Fibroblast of the aortic adventitia (primary cell): ENCODE data around the genes OR1D2 and EMC6.

GRCh38 chr17:2393932-2394550 is 6.8 kb downstream of the MNT start:
- CAGE, long polyA plus RNA: no peak

DNA sequence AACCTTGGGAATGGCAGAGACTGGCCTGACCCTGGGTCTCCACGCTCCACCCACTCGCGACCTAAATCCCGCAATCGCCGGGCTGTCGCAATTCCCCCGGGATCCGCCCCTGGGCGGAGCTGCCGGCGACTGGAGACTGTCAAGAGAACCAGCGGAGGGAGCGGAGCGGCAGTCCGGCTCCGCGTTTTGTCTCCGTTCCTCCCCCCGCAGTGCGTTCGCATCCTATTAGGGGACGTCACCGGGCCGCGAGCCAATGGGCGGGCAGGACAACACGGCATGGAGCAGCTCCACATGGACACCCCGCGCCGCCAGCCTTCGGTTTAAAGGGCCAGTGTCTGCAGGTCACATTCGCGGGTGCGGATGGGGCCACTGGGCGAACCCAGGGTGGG is 593 bp upstream of the MNT start:
- CAGE, long polyA plus RNA: no peak

- CAGE, long polyA plus RNA: no peak
Observed at GRCh38 chr17:2490933-2491583, 20.6 kb downstream of the METTL16 start.

DNA sequence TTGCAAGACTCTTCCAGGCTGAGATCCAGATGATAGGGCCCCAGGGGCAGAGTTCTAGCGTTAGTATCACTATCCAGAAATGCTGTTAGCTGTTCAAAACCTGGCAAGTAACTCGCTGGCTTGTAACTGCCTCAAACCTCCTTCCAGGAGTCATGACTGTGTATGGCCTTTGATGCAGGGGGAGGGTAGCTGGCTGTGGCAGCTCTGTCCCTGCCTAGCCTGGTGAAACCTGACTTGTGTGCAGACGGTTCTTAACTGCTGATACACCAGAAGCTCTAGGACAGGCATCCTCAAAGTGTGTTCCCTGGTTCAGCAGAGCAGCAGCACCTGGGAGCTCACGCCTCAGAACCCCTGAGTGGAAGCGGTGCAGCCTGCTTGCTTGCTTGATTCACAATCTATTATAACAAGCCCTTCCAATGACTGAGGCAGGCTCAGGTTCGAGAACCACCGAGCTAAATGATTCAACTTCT is 24.7 kb downstream of the CLUH start:
- CAGE, long polyA plus RNA: no peak

- CAGE, long polyA plus RNA: no peak
Observed at GRCh38 chr17:2693769-2694769, 17.5 kb downstream of the CLUH start.

- CAGE, long polyA plus RNA: no peak
Observed at GRCh38 chr17:2706931-2707614, 4.5 kb downstream of the CLUH start.

GRCh38 chr17:2707615-2708160 is 3.9 kb downstream of the CLUH start:
- CAGE, long polyA plus RNA: no peak

DNA sequence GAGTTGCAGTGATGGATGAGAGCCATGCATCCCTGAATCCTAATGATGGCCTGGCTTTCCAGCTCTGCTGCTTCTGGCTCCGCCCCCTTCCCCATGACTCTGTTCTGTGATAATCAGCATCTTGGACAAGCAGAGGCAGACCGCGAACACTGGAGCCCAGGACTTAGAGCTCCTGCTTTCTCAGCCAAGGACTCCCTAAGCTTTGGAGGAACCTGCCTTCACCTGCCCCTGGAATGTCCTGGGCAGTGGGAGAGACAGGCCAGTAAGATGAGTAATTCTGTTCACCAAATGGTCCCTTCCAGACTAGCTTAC is 12.5 kb downstream of the CCDC92B start:
- CAGE, long polyA plus RNA: no peak

- CAGE, long polyA plus RNA: no peak
Observed at GRCh38 chr17:2777399-2777836, 18.8 kb upstream of the RAP1GAP2 start.

- CAGE, long polyA plus RNA: no peak
Observed at GRCh38 chr17:2851927-2852670, 55.9 kb downstream of the RAP1GAP2 start.

DNA sequence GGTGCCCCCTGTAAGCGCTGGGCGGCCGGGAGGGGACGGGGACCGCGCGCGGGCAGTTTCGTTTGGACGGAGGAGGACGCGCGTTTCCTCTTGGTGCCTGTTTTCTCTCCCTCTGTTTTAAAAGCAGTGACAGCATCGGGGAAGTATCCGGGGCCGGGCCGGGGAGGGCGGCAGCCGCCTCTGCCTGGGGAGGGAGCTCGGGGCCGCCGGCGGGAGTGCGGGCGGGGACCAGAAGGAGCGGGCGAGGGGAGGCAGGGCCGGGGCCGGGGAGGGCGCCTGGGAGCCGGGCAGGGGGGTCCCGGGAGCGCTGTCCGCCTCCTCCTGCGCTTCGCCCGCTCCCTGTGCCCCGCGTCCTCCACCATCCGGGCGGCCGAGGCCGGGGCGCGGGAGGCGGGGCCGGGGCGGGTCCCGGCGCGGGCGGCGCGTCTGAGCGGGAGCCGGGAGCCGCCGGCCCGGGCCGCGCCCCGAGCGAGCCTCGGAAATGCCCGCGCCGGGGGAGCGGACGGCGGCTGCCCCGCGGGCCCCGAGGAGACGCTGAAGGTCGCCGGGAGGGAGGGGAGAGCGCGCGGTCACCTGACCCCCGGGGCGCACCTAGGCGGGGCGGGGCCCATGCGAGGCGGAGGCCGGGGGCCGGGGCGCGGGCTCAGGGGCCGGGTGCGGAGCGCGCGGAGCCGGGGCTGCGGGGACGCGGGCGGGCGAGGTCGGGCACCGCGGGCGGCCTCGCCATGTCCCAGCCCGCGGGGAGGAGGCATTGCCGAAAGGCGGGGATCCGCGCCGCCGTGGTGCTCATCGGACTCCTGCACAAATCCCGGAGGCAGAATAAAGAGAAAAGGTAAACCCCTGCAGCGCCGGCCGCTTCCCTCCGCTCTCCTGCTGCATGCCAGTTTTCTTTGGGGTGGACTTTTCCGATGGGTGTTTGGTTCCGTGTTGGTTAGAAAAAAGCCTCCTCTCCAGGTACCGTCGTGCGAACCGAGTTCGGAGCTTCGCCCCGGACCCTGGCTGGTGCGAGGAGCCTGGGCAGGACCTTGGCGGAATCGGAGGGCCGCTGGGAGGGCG is 57.4 kb downstream of the RAP1GAP2 start:
- CAGE, long polyA plus RNA: no peak

- CAGE, long polyA plus RNA: no peak
Observed at GRCh38 chr17:2940184-2940700, 123.2 kb downstream of the OR1D5 start.

- CAGE, long polyA plus RNA: no peak
Observed at GRCh38 chr17:3004832-3005627, 58.4 kb downstream of the OR1D5 start.

DNA sequence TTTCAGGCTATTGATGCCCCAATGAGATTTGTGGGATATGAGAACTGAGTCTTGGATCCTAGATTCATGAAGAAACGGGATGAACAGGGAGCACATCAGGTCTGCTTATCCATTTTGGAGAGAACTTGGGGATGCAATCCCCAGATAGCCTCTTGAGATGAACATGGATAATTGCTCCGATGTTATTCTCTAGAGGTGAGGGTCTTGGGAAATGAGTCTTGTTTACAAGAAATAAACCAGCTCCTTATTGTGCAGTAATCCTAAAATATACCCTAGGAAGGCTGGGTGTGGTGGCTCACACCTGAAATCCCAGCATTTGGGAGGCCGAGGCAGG is at the start of gene OR1D2:
Gene OR1D2 (minus strand): TSS at position 116 of the 334 bp plus-strand sequence.
- CAGE, long polyA plus RNA: no peak

DNA sequence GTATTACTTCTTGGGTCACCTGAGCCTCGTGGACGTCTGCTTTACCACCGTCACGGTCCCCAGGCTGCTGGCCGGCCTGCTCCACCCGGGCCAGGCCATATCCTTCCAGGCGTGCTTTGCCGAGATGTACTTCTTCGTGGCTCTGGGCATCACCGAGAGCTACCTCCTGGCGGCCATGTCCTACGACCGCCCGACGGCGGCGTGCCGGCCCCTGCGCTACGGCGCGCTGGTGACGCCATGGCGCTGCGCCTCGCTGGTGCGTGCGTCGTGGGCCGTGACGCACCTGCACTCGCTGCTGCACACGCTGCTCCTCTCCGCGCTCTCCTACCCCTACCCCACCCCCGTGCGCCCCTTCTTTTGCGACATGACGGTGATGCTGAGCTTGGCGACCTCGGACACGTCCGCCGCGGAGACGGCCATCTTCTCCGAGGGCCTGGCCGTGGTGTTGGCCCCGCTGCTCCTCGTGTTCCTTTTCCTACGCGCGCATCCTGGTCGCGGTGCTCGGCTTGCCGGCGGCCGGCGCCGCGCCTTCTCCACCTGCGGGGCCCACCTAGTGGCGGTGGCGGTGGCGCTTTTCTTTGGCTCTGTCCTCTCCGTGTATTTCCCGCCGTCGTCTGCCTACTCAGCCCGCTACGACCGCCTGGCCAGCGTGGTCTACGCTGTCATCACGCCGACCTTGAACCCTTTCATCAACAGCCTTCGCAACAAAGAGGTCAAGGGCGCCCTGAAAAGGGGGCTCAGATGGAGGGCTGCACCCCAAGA is 557 bp downstream of the OR1R1P start:
- CAGE, long polyA plus RNA: no peak

GRCh38 chr17:3474082-3474714 is 1.6 kb upstream of the ASPA start:
- CAGE, long polyA plus RNA: no peak

GRCh38 chr17:3528823-3529491 is 28.7 kb downstream of the TRPV3 start:
- CAGE, long polyA plus RNA: no peak

- CAGE, long polyA plus RNA: no peak
Observed at GRCh38 chr17:3534696-3535521, 22.7 kb downstream of the TRPV3 start.

- CAGE, long polyA plus RNA: no peak
Observed at GRCh38 chr17:3609476-3609875, 265 bp upstream of the TRPV1 start.

- CAGE, long polyA plus RNA: no peak
Observed at GRCh38 chr17:3668712-3669828, at the start of gene EMC6. TSS of gene EMC6 (plus strand) at chr17:3668812.